Skeletal muscle satellite cell (primary cell): ENCODE measurements around the gene MPC1.

- CAGE, long polyA plus RNA, result start-site peak on the minus strand at chr6:166382936-166382998, 976 and 1,708 reads in 2 replicates
Observed at GRCh38 chr6:166382538-166383049, at the start of gene MPC1. Gene MPC1 (minus strand): TSS chr6:166382940.

DNA sequence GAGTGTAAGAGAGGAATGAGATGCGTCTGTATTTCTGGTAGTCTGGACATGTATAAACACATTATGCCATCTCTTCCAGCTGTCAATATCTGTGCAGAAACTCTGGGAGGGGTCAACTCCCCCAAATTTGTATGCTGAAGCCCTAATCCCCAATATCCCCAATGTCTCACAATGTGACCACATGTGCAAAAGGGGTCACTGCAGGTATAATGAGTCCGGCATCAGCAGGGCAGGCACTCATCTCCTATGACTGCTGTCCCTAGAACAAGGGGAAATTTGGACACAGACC lies 93.0 kb upstream of the MPC1 start:
- CAGE, long polyA plus RNA, result no peak

GRCh38 chr6:166540970-166541685 lies 45.4 kb downstream of the RAMACL start:
- CAGE, long polyA plus RNA, result no peak

DNA sequence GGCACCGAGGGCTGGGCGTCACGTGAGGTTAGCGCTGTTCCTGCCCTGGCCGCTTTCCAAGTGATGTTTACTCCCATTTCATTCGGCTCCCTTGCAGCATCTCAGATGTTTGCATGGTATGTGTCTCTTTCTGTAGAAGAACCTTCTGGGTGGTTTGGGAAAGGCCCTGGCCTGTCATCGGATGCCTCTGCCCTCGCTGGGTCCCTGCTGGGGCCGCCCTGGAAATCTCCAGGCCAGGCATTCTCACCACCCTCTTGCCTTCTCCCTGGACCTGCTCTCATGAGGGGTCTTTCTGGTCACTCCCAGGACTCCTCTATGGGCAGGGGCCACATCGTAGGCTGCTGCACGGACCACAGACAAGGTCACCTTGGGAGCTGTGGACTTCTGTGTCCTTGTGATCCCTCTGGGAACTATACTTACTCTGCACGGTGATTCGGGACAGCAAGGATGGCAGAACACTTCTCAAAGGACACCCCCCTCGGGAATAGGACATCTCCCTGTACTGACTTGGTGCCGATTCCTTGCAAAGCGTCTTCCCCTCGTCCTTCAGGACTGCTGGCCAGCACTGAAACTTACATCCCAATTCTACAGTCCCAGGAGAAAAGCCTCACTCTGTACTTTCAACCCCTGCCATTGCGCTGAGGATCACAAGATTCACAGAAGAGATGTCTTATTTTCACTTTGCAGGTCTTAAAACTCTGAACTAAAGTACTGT lies 17.0 kb downstream of the RAMACL start:
- CAGE, long polyA plus RNA, result no peak

GRCh38 chr6:166572693-166573583 lies 13.5 kb downstream of the RAMACL start:
- CAGE, long polyA plus RNA, result no peak

- CAGE, long polyA plus RNA, result no peak
Observed at GRCh38 chr6:166588574-166589134, 2.2 kb upstream of the RAMACL start.

- CAGE, long polyA plus RNA, result no peak
Observed at GRCh38 chr6:166625144-166625574, 1.9 kb downstream of the RPS6KA2 start.

- CAGE, long polyA plus RNA, result no peak
Observed at GRCh38 chr6:166675766-166676312, 48.8 kb upstream of the RPS6KA2 start.

GRCh38 chr6:166904223-166904717 lies 52.1 kb downstream of the RNASET2 start:
- CAGE, long polyA plus RNA, result no peak

DNA sequence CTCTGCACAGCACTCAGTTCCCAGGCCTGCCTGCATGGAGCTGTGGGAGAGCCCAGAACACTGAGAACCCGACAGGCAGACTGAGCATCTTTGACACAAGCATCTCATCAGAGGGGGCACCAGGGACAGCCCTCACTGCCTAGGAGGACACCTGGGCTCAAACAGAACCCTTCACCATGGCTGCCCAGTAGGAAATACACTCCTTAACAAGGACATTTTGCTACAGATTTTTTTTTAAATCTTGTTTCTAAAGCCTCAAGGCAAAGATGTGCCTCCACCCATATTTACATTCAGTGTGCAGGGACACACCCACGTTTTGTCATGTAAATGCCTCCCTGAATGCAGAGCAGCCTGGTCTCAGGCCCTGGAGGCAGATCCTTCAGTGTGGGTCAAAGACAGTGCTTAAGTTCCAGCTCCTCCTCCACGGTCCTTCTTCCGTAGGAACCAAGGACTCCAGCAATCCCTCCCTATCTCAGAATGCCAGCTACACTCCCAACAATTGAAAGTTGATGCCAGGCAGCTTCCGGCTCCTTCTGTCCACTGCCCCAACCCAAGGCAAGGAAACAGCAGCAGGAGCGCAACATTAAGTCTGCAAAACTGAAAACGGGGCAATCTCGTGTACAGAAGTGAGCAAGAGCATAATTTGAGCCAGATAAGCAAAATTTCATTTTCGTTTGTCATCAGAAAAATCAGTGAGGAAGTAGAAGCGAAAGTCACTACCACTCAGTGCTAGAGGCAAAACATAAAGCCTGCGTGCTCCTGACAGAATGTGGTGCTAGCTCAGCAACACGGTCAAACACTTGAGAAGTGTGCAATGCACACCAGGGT lies 6.3 kb downstream of the RNASET2 start:
- CAGE, long polyA plus RNA, result no peak

DNA sequence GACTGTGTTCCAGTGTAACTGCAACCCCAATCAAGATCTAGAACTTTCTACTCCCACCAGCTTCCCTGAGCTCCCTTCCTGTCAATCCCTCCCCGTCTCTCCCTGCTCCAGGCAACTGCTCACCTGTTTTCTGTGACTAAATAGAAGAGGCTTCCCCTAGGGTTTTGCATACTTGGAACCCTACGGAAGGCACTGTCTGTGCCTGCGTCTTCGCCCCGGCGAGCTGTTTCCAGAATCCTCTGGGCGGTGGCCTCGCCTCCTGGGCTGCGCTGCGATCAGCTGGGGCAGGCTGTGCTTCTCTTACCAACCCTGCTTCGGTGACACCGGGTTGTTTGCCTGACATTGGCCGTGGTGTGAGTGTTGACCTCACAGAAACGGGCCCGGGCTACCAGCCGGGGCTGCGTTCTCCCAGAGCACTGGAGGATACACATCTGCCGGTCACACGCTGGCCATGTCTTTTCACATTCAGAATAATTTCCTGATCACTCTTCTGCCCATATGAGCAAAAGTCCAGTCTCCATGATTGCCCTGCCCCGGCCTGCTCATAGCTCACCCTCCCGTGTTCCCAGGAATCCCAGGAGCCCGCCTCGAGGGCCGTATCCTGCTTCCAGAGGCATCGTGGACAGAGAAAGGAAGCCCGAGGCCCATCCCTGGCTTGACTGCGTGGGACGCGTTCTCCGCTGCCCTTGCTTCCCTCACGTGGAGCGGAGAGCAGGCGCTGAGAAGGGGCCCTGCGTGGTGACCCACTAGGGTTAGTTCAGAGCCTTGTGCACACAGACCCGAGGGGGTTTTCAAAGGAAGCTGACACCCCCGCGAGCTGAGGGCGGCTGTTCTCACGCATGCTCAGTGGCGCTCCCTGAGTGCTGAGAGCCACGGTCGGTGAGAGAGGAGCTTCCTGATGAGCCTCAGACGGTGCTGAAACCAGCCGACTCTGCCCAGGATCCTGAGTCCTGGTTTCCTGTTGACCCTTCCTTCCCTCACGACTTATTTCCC lies 29.2 kb upstream of the CCR6 start:
- CAGE, long polyA plus RNA, result no peak

GRCh38 chr6:167103059-167103712 lies 19.7 kb upstream of the CCR6 start:
- CAGE, long polyA plus RNA, result no peak

DNA sequence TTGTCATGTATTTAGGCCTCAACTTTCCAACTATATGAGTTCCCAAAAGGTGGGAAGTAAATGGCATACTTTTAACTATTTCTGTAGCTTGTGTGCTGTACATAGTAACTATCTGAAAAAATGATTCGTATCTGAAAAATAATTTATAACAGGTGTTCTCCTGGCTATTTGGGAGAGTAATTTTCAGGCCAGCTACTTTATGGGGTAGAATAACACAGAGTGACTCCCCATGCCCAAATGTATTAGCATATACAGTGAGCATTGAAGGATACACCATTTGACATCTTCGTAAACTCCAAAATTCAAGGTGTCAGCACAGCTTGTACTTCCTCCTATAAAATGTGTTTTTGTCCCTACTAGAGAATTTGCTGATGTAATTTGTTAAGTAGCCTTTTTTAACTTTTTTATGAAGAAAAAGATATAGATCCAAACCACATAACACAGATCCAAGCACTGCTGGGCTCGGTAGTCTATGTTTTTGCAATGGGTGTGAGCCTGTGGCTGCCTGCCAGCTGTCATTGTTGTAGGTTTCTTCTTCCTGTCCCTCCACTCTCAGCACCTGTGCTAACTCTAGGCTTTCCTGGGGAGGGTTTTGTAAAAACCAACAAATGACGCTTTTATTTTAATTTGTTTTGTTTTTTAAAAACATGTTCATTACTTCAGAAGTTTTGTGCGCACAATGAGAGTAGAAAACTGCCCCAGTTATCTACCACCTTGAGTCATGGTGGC lies 3.4 kb upstream of the CCR6 start:
- CAGE, long polyA plus RNA, result no peak

DNA sequence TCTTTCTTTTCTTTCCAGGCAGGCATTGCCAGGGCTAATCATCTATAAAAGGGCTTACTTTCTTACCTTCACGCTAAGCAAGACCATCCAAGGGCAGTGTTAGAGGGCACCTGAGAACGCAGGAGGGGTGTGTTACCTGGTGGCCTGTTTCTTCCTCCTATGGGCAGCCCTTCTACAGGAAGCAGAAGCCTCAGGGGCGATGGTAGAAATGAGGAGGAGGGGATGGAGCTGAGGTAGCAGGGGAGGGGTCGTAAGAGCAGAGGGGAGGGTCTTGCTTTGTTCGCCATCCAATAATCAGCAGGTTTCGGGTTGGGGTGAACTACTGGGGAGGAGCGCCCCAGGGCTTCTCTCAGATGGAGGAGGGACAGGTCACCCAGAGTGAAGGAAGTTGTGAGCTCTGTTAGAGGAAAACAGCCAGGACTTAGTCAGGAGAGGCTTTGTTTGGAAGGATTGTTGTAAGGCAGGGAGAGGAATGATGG lies 1.5 kb upstream of the CCR6 start:
- CAGE, long polyA plus RNA, result no peak

DNA sequence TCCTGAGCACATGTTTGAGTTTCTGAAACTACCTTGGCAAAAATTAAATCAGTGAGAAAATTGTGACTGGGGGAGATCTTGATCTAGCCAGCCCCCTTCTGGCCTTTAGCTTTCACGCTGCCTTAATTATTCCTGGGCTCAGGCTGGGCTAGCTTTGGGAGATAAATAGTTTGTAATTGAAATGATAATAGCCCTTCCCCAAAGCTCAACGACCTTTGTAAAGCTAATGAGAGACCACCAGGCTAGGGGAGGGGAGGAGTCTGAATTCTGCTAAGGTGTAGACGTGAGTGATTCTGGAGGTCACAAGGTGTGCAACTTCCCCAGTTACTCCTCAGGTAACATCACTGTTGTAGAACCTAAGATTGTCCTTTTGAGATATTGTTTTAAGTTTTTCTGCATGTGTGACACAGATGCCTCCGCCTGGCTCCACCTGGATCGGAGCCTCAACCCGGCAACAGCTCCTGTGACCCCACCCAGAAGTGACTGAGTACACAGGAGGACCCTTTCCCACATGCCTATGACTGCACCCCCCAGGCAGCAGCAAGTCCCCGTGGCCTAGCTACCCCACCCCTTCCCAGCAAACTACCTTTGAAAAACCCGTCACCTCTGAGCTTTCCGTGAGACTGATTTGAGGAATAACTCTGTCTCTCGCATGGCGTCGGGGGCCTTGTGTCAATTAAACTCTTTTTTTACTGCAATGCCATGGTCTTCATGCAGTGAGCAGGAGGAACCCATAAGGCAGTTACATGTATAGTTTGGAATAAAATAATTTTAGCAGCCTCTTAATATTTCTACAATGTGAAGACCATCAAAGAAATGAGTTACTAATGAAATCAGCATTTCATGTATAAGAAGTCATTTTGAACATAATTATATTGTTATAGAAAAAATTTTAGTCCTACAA lies 5.9 kb upstream of the GPR31 start:
- CAGE, long polyA plus RNA, result no peak

DNA sequence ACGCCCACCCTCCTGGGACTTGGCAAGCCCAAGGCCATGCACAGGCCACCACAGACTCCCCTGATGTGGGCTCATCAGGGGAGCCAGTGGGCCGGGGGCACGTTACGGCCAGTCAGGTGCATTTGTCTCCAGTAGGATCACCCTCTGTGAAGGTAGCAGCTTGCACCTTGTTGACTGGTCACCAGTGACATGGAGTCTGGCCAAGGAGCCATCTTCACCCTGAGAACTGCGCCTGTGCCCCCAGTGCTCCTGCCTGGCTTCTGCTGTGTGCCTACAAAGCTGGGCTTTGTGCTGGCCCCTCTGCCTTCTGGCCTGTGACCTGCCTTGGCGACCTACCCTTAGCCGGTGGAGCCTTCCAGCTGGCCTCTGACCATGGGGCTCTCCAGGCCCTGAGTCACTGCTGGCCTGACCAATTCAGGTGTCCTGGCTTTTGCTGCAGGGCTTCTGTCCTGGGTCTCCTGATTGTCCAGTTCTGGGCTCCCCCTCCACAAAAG lies 14.1 kb upstream of the UNC93A start:
- CAGE, long polyA plus RNA, result no peak

- CAGE, long polyA plus RNA, result no peak
Observed at GRCh38 chr6:167441659-167442668, 117.1 kb downstream of the TTLL2 start.

DNA sequence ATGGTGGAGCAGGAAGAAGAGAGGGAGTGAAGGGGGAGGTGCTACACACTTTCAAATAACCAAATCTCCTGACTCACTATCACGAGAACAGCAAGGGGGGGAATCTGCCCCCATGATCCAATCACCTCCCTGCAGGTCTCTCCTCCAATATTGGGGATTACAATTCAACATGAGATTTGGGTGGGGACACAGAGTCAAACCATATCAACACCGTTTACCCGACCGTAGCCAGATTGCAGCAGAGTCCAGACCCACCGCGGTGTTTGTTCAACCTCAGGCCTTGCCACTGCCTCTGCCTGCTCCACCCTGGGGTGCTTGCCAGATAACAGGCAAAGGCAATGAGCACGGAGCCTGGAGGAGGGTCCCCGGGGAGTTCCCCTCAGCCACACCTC lies 142.2 kb upstream of the AFDN start:
- CAGE, long polyA plus RNA, result no peak

- CAGE, long polyA plus RNA, result no peak
Observed at GRCh38 chr6:167764648-167765081, 62.0 kb upstream of the AFDN start.

- CAGE, long polyA plus RNA, result no peak
Observed at GRCh38 chr6:167786834-167787472, 39.8 kb upstream of the AFDN start.